ENCODE data around the genes HTN3, SMR3A, OPRPN and MUC7.

- PRO-cap, result no peak
CAGE:
- cytosol, long polyA plus RNA, result no peak
- long polyA plus RNA, result no peak
- nucleus, long polyA plus RNA, result no peak
Measured at GRCh38 chr4:56929851-56930817, 22.4 kb downstream of the REST start.

DNA sequence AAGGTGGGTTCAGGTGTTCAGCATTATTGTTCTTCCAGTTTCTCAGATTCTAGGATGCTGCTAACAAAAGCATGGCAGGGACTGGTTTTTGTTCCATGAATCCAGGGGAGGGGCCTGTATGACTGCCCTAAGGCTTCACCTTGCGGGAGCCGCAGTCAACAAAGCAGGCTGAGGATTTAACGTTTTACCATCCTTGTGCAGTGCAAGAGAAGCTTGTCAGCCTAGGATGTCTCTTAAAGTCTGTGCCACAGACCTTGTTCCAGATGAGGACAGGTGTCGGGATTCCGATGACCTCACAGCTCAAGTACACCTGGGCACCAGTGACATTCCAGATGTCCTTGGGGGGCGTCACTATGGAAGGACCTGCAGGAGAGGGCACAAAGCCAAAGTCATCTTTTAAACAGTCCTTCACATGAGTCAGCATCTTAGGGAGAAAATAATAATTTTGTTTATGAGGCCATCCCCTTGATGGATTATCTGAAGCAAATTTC lies 61.9 kb downstream of the POLR2B start:
- PRO-cap, result no peak
CAGE:
- cytosol, long polyA plus RNA, result no peak
- long polyA plus RNA, result no peak
- nucleus, long polyA plus RNA, result no peak

DNA sequence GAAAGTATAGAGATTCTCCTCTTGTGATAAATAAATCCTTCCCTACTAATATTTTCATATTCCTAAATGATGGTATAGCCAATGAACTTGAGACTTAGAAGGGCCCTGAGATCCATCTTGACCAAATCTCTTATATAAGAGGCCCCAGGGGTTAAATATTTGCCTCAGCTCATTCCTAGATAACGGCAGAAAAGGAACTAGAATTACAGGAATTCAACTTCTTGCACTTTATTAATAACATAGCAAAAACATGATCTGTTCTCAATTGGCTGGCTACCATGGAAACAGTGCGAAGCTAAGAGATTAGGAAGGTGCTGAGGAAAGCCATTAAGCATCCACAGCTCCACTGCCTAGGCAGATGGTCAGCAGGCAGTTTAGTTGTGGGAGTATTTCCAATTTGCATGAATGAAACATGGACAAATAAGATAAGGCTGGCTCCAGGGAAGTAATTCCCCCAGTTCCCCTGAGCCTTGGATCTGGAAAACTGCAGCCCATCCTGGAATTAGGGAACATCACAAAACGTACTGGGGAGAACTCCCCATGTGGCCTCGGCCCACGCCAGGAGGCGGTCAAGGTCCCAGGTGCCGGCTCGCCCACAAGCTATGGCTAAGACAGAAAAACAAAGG lies 45.5 kb downstream of the IGFBP7 start:
- PRO-cap, result no peak
CAGE:
- cytosol, long polyA plus RNA, result no peak
- long polyA plus RNA, result no peak
- nucleus, long polyA plus RNA, result no peak

- PRO-cap, result no peak
CAGE:
- cytosol, long polyA plus RNA, result no peak
- long polyA plus RNA, result no peak
- nucleus, long polyA plus RNA, result no peak
Measured at GRCh38 chr4:57090027-57090565, 20.1 kb downstream of the IGFBP7 start.

DNA sequence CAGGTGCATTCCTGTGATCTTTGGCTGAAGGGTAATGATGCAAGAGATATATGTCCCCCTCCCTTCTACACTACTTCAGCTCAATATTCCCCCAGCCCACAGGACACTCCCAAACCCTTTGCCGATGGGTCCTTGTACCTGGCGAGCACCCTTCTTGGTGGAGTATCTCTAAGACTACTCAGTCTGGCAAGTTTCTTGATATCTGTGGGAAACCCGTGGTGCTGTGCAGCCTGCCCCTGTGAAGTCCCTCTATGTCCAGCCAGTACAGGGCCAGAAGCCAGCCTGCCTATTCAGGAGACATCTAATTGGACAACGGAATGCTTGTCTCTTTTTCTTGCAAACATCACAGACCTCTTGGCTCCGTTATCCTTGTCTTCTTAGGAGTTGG lies 3.6 kb upstream of the IGFBP7 start:
- PRO-cap, result no peak
CAGE:
- cytosol, long polyA plus RNA, result no peak
- long polyA plus RNA, result no peak
- nucleus, long polyA plus RNA, result no peak

- PRO-cap, result no peak
CAGE:
- cytosol, long polyA plus RNA, result no peak
- long polyA plus RNA, result no peak
- nucleus, long polyA plus RNA, result no peak
Measured at GRCh38 chr4:62437117-62437379, 1236.9 kb downstream of the ADGRL3 start.

GRCh38 chr4:66941977-66942270 lies 603.4 kb downstream of the CENPC start:
- PRO-cap, result no peak
CAGE:
- cytosol, long polyA plus RNA, result no peak
- long polyA plus RNA, result no peak
- nucleus, long polyA plus RNA, result no peak

GRCh38 chr4:69034442-69035029 lies 61.7 kb upstream of the UGT2B7 start:
- PRO-cap, result no peak
CAGE:
- cytosol, long polyA plus RNA, result no peak
- long polyA plus RNA, result no peak
- nucleus, long polyA plus RNA, result no peak

DNA sequence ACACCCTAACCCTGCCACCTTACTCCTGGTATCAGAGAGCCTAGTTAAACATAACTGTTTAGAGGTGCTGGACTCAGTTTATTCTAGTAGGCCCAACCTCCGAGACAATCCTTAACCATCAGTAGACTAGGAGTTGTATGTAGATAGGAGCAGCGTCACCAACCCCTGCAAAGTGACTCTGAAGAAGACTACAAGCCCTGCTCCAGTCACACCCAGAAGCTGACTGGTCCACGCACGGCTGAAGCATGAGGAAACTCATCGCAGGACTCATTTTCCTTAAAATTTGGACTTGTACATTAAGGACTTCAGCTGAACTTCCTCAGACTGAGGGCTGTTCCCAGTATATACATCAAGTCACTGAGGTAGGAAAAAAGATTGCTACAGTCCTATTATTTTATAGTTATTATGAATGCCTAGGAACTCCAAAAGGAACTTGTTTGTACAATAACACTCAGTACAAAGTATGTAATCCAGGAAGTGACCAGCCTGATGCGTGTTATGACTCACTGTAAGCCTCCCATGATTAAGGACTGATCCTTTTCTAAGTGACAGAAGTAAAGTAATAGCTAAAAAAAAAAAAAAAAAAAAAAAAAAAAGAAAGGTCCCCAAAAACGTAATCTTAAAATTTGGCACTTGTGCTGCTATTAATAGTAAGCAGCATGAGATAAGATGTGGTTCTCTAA lies 41.6 kb upstream of the UGT2B7 start:
- PRO-cap, result no peak
CAGE:
- cytosol, long polyA plus RNA, result no peak
- long polyA plus RNA, result no peak
- nucleus, long polyA plus RNA, result no peak

GRCh38 chr4:69056903-69057195 lies 39.4 kb upstream of the UGT2B7 start:
- PRO-cap, result no peak
CAGE:
- cytosol, long polyA plus RNA, result no peak
- long polyA plus RNA, result no peak
- nucleus, long polyA plus RNA, result no peak

DNA sequence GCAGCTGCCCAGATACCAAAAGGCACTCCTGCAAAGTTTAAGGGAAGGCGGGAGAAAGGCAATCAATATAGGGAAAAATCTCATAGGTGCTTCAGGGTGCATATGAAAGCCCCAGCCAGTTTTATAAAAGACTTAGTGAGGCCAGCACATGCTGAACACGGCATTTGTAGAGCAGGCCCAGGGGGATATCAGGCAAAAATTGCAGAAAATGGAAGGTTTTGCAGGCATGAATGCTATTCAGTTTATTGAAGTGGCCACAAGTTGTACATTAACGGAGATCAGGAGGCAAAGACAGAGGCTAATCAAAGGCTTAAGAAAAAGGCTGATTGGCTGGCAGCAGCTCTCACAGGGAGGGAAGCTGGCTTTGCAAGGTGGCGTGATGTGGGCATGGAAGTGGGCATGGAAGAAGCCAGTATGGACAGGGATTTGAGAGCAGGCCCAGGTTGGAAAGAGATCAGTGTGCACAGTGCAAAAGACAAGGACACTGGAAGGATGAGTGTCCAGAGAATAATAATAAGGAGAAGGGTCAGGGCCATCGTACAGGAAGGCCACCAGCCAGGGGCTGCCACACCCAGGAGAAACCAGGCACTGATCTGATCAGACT lies 37.7 kb upstream of the UGT2B7 start:
- PRO-cap, result no peak
CAGE:
- cytosol, long polyA plus RNA, result no peak
- long polyA plus RNA, result no peak
- nucleus, long polyA plus RNA, result no peak

DNA sequence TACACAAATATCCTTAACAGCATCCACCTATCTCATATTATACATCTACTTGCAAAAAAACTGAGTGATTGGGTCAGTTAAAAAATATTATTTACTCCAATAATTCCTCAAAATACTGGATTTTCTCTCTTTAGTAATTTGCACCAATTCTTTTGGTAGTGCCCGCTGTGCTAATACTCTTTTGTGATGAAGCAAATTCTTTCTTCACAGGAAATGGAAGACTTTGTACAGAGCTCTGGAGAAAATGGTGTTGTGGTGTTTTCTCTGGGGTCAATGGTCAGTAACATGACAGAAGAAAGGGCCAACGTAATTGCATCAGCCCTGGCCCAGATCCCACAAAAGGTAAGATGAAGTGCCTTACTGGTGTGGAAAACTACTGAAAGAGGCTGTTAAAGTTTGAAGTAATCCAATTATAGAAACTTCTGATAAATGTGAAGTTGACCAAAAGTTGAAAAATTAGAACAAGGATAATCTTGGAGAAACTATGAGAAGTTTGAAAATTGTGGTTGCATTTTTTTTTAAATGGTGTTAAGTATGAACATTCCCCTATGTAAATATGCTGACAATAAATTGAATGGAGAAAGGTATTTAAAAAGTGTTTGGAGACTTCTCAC lies 6.4 kb downstream of the UGT2B7 start:
- PRO-cap, result no peak
CAGE:
- cytosol, long polyA plus RNA, result no peak
- long polyA plus RNA, result no peak
- nucleus, long polyA plus RNA, result no peak

DNA sequence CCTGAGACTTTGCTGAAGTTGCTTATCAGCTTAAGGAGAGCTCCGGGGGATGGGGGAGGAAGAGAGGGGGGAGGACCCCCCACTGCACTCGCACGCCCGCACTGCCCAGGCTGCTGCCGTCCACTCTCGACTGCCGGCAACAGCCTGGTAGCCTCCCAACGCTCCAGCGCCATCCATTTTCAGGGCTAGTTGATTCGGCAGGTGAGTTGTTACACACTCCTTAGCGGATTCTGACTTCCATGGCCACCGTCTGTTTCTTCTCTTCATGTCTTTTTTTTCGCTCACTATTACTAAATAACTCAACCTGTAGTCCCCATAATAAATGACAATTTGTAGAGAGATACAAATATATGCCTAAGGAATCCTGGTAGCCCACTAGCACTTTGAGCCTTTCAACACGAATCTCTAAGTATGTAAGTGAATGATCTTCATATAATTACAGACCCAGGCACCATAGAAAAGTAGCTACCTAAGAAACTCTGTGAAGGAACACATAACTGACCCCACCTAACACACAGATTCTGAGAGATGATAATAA lies 64.9 kb downstream of the UGT2B4 start:
- PRO-cap, result no peak
CAGE:
- cytosol, long polyA plus RNA, result no peak
- long polyA plus RNA, result no peak
- nucleus, long polyA plus RNA, result no peak

- PRO-cap, result no peak
CAGE:
- cytosol, long polyA plus RNA, result no peak
- long polyA plus RNA, result no peak
- nucleus, long polyA plus RNA, result no peak
Measured at GRCh38 chr4:69517986-69518925, 22.6 kb upstream of the UGT2B4 start.

- PRO-cap, result no peak
CAGE:
- cytosol, long polyA plus RNA, result no peak
- long polyA plus RNA, result no peak
- nucleus, long polyA plus RNA, result no peak
Measured at GRCh38 chr4:69555066-69555386, 59.3 kb upstream of the UGT2B4 start.

- PRO-cap, result no peak
CAGE:
- cytosol, long polyA plus RNA, result no peak
- long polyA plus RNA, result no peak
- nucleus, long polyA plus RNA, result no peak
Measured at GRCh38 chr4:70028030-70028564, at the start of gene HTN3. Gene HTN3, plus strand, starts transcription at chr4:70028459.

- PRO-cap, result no peak
CAGE:
- cytosol, long polyA plus RNA, result no peak
- long polyA plus RNA, result no peak
- nucleus, long polyA plus RNA, result no peak
Measured at GRCh38 chr4:70360462-70360973, at the start of gene SMR3A. Gene SMR3A, plus strand, starts transcription at chr4:70360760.

DNA sequence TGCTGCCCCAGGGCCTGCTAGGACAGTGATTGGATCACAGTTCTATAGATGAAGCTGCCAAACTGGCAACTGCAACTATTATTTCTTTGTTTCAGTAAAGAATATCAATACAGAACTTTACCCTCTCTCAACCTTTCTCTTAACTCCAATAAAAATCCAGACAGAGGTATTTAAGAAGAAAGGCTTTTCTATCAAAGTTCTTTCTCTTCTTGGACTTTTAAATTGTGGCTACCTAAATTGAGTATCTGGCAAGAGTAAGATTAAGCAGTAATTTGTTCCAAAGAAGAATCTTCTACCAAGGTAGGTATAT lies at the start of gene OPRPN:
OPRPN (plus strand) TSS at position 200 of the 310 bp plus-strand sequence.
- PRO-cap, result no peak
CAGE:
- cytosol, long polyA plus RNA, result no peak
- long polyA plus RNA, result no peak
- nucleus, long polyA plus RNA, result no peak

DNA sequence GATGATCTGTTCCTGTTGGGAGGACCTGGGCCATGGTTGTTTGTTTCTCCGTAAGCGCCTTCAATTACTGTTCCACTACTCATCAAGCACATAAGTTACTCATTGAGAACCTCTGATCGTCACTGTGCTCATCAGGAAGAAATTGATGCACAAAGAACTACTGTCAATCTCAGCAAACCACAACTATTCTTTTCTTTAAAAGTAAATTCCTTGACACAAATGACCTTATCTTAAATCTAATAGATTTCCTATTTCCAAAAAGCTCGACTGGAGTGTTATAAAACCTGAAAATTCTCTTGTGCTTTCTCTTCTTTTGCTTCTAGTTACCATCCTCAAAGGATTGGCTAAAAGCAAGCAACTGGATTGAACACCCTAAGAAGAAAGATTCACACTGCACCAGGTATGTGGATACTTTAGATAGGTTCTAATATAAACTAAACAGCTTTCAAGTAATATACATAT lies at the start of gene MUC7:
MUC7 (plus strand) TSS at position 306 of the 462 bp plus-strand sequence.
- PRO-cap, result no peak
CAGE:
- cytosol, long polyA plus RNA, result no peak
- long polyA plus RNA, result no peak
- nucleus, long polyA plus RNA, result no peak

DNA sequence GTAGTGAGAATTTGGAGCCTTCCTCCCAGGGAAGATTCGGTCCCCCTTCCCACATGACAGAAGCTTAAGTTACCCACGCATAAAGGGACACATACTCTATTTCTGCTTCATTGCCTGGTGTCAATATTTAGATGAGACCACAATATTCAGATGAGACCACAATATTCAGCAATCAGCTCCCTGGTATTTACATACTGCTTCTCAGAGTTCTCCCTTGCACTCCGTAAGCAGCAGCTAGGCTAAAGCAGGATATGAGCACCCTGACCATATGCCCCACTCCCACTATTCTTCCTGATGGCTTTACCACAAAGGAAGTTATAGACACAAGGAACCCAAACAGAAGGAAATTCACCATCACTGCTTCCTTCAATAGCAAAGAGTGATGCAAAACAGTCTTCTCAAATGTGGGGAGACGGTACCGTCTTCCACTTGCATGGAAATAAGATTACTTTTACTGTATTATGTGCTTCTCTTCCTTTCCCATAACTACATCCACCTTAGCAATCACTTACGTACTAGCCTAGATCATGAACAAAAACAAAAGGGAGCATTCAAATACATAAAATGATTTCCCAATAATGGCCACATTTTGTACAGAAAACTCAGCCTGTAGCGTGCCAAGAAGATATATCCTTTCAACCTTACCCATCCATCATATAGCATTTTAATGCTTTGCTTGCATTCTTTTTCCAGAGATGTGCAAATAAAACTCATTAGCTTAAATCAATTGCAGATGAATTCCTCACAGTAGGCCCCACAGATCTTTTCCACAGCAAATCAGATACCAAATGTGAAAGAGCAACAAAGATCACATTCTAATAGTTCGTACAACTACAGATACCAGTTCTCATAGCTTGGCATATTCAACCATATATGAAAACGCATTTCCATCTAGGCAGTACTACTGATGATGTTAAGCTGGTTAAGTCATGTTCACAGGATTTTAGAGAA lies 20.9 kb downstream of the GRSF1 start:
- PRO-cap, result no peak
CAGE:
- cytosol, long polyA plus RNA, result no peak
- long polyA plus RNA, result no peak
- nucleus, long polyA plus RNA, result no peak

Measured in A549 (cell line).